Placental epithelial cell (primary cell): ENCODE measurements around the genes ZNF175, ZNF577, ZNF432 and ZNF888.

GRCh38 chr19:51570756-51572097 is at the start of gene ZNF175:
Gene ZNF175, plus strand, starts transcription at chr19:51571283.
- CAGE, long polyA plus RNA = no peak

GRCh38 chr19:51645377-51646024 is 1.1 kb downstream of the SIGLEC14 start:
- CAGE, long polyA plus RNA = no peak

DNA sequence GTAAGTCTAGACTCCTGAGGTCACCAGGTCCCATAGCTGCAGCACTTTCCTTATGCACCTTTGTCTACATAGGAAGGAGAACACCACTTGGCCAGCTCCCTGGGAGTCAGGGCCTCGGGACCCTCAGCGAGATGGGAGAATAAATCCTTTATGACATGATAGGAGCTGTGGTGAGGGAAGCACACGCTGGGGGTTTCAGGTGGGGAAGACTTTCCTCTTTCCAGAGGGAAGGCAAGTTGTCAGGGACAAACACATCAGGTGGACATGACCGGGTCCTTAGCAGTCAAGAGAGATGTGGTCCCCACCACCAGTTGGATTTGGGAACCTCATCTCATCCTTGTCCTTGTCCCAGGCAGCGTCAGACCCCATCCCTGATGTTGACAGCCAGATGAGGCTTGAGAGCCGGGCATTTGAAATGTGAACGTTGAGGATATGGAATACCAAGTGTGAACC is 426 bp upstream of the SIGLEC14 start:
- CAGE, long polyA plus RNA = no peak

GRCh38 chr19:51694262-51694569 is 1.1 kb downstream of the SPACA6 start:
- CAGE, long polyA plus RNA = no peak

DNA sequence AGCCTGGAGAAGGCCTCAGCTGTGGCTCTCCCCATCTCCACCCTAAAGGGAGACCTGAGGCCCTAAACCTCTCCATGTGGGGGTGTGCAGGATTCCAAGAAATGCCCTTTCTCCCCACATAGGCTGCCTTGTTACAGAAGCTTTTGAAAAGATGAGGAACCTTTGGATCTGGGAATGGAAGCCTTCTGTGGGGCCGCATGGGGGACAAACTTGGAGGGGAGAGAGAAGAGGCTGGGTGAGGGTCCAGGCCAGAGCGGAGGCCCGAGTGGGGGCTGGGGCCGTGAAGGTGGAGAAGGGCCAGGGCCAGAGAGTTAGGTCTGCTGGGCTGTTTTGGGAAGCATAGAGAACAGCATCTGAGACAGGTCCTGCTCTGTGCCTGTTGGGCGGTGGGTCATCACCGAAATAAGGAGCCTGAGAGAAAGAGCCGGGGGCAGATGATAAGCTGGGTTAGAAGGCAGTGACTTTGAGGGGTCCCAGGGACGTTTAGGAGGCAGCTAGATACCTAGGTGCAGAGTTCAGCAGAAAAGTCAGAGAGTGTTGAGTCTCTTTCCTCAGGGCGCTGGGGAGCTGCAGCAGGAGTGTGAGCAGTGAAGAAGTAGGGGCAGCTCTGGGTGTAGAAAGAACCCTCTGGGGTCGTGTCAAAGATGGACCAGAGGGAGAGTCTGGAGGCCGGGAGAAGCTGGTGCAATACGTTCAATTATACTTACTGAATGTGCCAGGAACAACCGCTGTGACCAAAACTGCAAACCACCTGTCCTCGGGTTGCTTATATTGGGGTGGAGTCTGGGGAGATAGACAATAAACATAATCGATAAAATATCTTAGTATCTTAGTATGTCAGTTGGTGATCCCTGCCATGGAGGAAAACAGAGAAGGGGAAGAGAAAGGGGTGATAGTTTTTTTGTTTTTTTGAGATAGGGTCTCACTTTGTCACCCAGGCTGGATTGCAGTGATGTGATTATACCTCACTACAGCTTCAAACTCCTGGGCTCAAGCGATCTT is 2.7 kb downstream of the SPACA6 start:
- CAGE, long polyA plus RNA = no peak

DNA sequence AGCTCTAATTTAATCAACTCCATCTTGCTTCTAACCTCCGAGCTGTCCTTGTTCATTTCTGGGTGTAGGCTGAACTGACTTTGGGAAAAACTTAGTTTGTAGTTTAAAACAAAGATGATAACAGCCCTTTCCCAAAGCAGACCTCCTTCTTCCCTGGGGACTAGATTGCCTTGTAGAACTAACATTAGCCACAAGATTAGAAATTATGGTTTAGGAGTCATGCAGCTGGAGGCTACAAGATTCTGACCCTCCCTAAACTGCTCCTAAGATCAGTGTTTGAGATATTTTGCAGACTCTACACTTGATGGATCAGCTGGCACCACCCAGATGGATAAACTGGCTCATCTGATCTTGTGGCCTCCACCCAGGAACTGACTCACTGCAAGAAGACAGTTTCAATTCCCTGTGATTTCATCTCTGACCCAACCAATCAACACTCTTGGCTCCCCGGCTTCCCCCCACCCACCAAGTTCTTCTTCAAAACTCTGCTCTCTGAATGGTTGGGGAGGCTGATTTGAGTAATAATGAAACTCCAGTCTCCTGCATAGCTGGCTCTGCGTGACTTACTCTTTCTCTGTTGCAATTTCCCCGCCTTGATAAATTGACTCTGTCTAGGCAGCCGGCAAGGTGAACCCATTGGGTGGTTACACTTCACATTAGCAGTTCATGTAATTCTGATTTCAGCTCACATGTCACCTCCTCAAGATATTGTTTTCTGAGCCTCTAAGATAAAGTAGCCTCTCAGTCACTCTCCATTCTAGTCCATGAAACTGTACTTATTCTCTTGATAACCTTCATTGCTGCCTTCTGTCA is 10.0 kb upstream of the FPR3 start:
- CAGE, long polyA plus RNA = no peak

GRCh38 chr19:51786665-51787148 is 8.2 kb upstream of the FPR3 start:
- CAGE, long polyA plus RNA = no peak

DNA sequence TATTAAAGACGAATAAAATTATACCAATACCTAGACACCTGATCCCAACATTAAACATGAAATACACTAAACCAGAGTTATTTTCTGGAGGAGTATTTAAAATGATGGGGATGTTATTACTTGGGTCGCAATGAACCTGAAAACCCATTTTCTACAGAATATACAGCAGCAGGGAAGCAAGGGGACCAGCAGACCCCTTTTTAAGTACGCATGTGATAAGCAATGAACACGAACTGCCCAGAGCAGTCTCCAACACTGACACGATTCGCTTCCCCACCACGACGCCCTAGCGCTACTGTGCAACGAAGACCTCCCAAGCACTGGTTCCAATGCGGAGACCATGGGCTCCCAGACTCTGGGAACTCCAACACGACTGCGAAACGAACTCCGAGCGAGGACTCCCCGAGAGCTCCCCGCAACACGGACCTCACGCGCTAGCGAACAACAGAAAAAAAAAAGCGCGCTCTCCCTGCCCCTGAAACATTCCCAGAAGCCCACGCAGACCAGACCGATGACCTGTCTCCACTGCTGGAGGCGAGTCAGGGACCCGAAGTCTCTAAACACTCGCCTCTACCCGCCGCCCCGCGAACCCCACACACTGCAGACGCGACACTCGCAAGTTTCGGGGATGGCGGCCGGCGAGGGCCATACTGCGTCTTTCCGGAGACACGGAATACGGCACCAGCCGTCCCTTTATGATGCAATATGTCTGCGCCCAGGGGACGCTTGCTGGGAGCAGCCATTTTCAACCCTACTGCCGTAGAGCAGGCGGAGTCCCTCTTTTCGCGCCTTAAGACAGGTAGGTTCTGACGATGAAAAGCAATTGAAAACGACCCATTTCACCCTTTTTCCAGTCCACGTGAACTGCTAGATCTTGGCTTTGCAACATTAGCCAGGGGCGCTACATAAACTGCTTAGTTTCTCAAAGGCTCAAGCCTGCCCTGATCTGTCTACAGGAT is at the start of gene ZNF577:
TSS of gene ZNF577 (minus strand) at position 624 of the 959 bp plus-strand sequence.
- CAGE, long polyA plus RNA = no peak

GRCh38 chr19:51959865-51960379 is 26.7 kb downstream of the ZNF350 start:
- CAGE, long polyA plus RNA = no peak

DNA sequence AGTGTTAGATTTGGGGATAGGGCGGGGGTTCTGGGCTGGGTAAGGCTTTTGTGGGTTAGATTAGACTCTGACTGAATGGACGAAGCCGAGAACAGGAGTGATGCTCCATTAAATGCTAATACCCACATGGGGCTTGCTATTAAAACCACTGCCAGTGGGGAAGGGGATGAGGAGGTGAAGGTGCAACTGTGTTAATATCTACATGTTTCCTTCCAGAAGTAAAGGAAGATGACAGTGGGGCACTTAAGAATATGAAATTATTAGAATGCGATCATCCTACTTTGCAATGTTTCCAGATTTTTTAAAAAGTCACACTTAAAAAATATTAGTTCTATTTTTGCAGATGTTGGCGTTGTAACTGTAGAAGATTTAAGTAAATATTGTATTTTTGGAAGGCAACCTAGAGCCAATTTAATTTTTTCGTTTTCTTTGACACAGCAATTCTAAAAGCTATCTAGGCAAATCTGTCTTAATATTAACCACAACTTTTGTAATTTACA is 688 bp upstream of the ZNF614 start:
- CAGE, long polyA plus RNA = no peak

DNA sequence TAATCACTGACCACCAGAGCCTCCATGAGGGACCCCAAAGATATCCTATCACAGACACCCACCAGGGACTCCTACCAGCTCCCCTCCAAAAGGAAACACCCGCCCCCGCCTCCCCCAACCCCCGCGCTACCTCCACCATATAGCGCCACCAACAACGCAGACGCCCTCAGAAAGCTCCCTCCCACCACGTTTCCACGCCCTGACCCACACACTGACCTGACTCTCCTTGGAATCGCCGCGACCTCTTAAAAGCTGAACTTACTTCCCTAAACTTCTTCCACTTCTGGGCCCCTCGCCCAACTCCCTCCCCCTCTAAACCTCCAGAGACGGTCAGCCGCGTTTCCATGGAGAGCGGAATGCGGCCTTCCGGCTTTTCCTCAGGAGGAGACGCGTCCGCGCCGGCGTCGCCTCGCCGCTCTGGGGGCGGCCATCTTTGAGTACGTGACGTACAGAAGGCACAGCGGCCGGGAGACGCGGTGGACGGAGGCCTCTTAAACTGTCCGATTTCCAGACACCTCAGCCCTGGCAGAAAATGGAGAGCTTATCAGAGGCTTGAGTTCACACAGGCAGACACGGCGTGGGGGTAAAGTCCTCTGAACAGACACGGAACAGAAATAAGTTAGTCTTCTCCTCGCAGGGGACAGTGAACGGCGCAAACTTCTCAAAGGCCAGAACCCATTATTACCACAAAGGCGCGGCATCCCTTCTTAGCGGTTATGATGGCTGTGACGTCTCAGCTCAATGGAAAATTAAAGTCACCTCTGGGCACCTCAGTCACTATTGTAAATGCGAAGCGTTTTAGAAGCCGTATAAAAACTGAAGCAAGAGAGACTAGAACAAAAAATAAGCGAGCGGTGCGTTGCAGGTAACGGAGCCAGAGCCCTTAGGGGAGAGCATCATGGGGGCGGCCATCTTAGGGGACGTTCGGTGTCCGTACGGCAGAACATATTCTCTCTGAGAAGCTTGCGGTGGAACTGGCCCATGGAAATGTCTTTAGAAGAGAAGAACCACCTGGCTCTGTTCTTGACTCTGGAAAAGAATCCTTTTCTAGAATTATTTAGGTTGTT is at the start of gene ZNF432:
TSS of gene ZNF432 (minus strand) at position 360 of the 1,067 bp plus-strand sequence.
- CAGE, long polyA plus RNA = no peak

- CAGE, long polyA plus RNA = no peak
These were observed 19.6 kb downstream of the ZNF841 start for GRCh38 chr19:52075893-52076421.

GRCh38 chr19:52138622-52139677 is 788 bp downstream of the ZNF616 start:
- CAGE, long polyA plus RNA = no peak

- CAGE, long polyA plus RNA = no peak
These were observed 38.4 kb upstream of the ZNF766 start for GRCh38 chr19:52230876-52231517.

DNA sequence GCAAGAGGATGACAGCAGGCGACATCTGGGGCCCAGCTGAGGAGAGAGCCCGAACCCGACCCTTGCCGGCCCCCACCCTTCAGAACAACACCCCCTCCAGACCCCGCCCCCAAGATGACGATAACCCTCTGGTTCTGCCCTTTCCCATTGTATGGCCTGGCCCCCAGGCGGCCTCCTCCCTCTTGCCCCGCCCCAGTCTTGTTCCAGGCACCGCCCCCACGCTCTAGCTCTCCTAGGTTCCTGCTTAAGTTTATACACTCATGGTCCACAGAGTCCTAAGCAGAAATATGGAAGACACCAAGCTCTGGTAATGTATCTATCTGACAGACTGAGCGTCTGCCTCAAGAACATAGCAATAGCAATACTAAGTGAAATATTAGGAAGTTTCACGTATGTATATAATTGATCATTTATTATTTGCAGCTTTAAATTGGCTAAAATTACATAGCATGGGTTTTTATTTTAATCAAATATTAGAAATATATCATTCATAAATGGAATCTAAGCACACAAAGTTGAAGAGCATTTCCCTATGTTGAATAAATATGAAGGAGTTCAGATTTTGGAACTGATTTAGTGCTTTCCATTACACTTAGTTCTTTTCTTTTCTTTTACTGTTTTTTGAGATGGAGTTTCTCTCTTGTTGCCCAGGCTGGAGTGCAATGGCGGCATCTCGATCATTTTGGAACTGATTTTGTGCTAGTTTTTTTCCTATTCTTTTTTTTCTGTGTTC is 49.2 kb downstream of the ENSG00000269825 start:
- CAGE, long polyA plus RNA = no peak

DNA sequence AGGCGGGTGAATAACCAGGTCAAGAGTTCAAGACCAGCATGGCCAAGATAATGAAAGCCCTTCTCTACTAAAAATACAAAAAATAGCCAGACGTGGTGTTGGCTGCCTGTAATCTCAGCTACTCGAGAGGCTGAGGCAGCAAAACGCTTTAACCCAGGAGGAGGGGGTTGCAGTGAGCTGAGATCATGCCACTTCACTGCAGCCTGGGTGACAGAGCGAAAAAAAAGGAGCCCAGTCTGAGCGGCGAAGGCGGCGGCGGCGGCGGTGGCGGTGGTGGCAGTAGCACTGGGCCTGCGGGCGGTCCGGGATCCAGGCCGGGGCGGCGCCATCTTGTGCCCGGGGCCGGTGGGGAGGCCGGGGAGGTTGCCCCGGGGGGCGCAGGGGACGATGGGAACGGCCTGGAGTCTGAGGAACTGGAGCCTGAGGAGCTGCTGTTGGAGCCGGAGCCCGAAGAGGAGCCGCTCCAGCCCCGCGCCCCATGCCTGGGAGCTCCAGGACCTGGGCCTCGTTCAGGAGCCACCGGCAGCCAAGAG is 11.8 kb downstream of the ZNF28 start:
- CAGE, long polyA plus RNA = no peak

DNA sequence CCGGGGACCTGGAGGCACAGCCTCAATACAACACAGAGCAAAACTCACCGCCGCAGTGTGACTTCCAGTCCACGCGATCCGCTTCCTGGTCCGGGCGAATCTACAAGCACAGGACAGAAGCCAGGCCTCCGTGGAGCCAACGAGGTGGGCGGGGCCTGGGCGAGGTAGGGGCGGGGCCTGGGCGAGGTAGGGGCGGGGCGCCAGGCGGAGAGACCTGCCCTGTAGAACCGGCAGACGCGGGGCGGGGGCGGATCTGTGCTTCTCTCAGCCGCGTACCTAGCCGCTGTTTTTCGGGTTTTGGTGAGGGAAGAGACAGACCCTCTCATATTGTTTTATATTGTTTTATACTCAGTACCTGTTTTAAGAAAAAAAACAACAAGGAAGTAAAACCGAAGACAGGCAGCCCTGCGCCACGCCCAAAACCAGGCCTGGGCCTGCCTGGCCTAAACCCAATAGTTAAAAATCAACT is at the start of gene ZNF888:
TSS of gene ZNF888 (minus strand) at position 108 of the 469 bp plus-strand sequence.
- CAGE, long polyA plus RNA = no peak

DNA sequence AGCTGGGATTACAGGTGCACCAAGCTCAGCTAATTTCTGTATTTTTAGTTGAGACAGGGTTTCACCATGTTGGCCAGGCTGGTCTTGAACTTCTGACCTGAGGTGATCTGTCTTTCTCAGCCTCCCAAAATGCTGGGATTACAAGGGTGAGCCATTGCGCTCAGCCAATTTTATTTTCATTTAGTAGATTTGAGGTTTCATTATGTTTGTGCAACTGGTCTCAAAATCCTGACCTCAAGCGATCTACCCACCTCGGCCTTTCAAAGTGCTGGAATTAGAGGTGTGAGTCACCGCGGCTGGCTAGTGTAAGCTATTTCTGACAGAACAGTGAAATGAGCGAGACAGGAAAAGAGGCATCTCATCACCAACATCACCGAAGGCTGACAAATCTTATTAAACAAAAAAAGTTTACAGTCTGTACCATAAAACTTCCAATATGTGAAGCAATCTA is 12.1 kb upstream of the ZNF888 start:
- CAGE, long polyA plus RNA = no peak

GRCh38 chr19:52941667-52942265 is 18.5 kb upstream of the ZNF888 start:
- CAGE, long polyA plus RNA = no peak

GRCh38 chr19:52945590-52946369 is 16.9 kb downstream of the ZNF816 start:
- CAGE, long polyA plus RNA = no peak